BE2C (cell line): ENCODE results near the gene ECHDC3.

- RRBS: no CpG with 5 or more reads among the region's 5 CpGs
Observed at GRCh38 chr10:8183229-8183832, 128.8 kb downstream of the GATA3 start.

DNA sequence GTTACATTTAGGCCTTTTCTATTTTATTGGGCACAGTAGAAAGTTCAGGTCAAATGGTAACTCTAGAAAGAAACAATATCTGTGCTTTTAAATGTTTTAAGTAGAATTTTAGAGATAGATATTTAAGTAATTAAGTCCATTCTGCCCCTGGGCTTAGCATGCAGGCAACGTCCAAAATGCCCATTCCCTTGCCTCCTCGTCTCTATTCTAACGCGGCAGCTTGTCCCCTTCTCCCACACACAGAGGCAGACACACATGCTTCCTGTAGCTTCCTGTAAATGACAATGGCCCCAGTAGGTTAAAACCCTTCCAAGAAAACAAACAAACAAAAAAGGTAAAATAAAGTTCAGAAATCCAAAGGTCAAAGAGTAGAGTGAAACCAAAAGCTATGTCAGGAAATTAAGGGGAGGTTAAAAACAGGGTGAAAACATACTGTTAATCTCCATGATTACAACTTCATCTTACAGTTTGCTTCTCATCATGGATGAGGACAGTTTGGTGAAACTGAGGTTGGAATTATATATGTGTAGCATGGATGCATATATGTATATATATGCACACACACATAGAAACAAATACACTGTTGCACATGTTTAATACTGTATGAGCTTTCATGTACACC, 857.6 kb downstream of the GATA3 start:
- RRBS: no CpG with 5 or more reads among the region's 4 CpGs

DNA sequence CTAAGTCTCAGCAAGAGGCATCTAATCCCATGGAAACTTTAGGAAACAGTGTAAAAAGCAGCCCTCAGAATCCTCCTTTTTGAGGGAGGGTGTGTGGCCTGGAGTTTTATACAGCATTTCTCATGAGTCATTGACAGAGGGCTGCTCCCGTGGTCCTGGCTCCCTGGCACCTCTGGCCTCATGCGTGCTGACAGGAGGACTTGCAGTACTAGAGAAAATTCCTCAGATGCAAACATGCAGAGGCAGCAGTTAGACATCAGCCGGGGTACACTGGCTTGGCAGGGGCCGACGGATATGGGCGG, 925.1 kb upstream of the CELF2 start:
- RRBS: no CpG with 5 or more reads among the region's 6 CpGs

- RRBS: 46% methylated on average over 9 of the region's 26 CpGs
Observed at GRCh38 chr10:10798088-10799168, 219.2 kb upstream of the CELF2 start.

- RRBS: no CpG with 5 or more reads among the region's 3 CpGs
Observed at GRCh38 chr10:11020078-11020277, 2.3 kb downstream of the CELF2 start.

GRCh38 chr10:11045696-11046488, 28.2 kb downstream of the CELF2 start:
- RRBS: no CpG with 5 or more reads among the region's 22 CpGs

DNA sequence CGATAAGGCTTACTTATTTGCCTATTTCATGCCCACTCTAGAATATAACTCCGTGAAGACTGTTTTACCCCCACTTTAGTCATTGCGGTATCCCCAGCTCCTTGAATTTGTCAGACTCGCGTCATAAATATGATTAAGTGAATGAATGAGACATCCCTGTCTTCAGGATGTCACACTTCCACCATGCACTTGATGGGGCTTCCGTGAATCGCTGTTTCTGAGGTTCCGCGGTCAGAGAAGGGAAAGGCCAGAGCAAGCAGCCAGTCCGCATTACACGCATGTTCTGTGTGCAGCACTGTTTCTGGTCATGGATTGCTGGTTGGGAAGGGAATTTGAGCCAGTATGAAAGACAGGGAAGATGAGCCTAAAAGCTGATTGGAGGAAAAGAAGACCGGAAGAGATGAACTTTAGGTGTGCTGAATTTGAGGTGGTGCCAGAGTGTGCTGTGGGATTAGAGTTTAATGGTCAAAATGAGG, 138.9 kb downstream of the CELF2 start:
- RRBS: no CpG with 5 or more reads among the region's 12 CpGs

DNA sequence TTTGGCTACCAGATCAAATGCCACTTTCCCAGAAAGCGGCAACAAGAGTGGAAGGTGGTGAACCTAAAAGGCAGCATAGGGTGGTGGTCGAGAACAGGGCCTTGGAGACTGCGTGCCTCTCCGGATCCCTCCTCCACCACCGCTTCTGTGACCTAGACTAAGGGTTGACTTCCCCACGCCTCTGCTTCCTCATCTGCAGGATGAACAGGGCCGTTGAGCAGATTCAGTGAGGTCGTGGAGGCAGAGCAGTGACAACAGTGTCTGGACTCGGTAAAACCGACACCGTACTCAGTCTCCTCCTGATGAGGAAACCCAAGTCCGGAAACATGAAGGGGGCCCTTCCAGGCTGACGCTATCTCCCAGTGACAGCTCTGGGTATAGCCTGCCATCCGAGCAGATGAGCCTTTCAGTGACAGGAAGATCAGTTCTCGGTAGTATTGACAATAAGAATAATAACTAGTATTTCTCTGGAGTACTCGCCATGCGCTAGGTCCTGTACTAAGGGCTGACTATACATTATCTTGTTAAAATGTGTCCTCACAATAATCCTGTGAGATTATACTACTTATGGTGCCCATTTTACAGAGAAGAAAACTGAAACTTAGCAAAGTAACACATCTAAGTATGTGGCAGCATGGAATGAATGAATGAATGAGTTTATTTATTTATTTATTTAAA, 162.7 kb downstream of the CELF2 start:
- RRBS: no CpG with 5 or more reads among the region's 17 CpGs

DNA sequence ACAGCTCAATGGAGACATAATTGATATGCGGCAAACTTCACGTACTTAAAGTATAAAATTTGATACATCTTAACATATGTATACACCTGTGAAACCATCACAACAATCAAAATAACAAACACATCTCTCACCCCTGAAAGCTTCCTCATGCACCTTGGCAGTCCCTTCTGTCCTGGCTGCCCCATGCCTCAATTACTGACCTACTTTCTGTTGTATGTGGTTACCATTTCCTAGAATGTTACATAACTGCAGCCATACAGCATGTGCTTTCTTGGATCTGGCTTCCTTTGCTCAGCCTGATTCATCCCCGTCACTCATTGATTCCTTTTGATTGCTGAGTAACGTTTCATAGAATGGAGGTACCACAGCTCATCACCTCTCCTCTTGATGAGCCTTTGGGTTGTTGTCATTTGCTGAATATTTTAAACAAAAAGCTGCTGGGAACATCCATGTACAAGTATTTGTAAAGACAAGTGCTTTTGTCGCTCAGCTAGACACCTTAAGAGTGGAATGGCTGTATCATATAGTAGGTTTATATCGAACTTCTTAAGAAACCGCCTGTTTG, 165.4 kb downstream of the CELF2 start:
- RRBS: no CpG with 5 or more reads among the region's 7 CpGs

DNA sequence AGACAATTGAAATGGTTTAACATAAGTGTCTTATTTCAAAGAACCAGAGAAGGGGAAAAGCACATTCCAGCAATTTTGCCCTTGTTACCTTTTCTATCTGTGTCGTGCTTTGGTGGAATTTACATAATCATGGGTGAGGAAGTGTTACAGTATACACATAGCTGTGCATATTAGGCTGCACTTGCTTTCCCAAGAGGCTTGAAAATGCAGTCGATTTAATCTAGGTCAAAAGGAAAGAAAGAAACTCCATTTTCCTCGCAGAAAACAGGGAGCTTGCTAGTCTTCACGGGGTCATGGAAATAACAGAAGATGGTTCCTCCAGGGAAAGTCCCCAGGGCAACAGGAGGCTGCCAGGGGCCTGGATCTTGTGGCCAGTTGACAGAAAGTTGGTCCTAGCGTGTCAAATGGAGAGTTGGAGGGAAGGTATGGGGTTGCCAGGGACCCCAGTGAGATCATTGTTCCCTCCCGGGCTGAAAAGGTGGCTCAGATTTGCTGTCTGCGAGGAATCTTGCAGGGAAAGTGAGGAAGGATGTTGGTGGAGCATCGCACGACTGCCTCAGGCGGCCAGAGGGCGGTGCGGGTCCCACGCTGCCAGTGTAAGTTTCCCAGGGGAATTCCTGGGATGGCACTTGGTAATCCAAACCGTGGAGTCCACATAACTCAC, 189.5 kb downstream of the CELF2 start:
- RRBS: no CpG with 5 or more reads among the region's 14 CpGs

- RRBS: no CpG with 5 or more reads among the region's 19 CpGs
Observed at GRCh38 chr10:11208917-11210217, 191.7 kb downstream of the CELF2 start.

- RRBS: no CpG with 5 or more reads among the region's 13 CpGs
Observed at GRCh38 chr10:11261029-11261976, 243.6 kb downstream of the CELF2 start.

GRCh38 chr10:11325190-11325841, 286.1 kb downstream of the USP6NL start:
- RRBS: no CpG with 5 or more reads among the region's 5 CpGs

GRCh38 chr10:11334744-11335791, 276.4 kb downstream of the USP6NL start:
- RRBS: no CpG with 5 or more reads among the region's 21 CpGs

DNA sequence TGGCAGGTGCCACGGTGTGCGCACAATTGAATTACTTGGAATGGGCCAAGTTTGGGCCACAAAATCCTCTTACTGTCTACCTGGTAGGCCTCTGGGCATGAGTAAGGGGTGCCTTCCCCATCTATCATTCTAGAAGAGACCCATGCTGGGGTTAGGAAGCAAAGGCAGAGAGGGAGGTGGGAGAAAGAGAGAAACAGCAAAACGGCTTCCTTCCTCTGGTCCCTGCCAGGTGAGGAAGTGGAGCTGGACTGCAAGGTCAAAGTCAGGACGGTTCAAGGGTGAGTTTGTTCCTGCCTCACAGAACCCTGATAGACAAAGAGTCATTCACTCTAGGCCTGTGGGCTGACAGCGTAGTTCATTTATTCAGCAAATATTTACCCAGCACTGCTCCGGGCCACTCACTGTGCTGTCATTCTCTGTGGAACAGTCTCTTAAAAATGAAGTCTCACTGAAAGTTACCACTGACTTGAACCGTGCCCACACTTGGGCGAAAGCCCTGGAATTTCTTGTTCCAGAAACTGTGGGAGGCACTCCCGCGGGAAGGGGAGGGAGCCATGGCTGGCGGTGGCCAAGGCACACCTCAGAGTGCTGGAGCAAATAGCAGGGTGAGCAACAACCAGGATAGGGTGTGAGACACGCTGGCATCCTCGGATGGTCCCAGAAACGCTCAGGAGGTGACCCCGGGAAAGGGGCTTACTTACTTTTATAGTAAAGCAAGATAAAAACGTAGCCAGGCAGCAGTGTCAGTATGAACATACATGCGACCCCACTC, 26.2 kb upstream of the ECHDC3 start:
- RRBS: no CpG with 5 or more reads among the region's 17 CpGs

- RRBS: 30% methylated on average over 67 of the region's 105 CpGs
Observed at GRCh38 chr10:11742317-11743472, at the start of gene ECHDC3. TSS of gene ECHDC3 (plus strand) at chr10:11742382.

- RRBS: no CpG with 5 or more reads among the region's 13 CpGs
Observed at GRCh38 chr10:11746915-11747756, 5.0 kb downstream of the ECHDC3 start.

- RRBS: no CpG with 5 or more reads among the region's 6 CpGs
Observed at GRCh38 chr10:11798719-11799310, 24.3 kb upstream of the PROSER2 start.

GRCh38 chr10:12156665-12157245, 27.3 kb downstream of the SEC61A2 start:
- RRBS: no CpG with 5 or more reads among the region's 9 CpGs

DNA sequence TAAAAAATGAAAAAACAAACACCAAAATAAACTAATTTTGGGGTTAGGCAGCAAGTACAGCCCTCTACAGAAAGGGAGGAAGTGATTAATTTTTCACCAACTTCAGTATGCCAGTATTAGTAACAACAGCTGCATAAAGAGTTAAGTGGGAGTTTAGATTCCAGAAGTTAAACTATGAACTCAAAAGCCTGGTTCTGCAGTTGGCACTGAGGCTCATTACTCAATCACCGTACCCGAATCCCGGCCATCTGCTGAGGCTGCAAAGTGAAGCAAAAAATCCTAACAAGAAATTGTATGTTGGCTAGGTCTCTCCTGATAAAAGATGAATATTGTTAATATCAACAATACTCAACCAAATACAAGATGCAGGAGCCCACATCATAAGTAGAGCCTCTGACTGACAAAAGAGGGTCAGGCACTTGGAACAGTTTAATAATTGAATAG, 4.0 kb downstream of the NUDT5 start:
- RRBS: no CpG with 5 or more reads among the region's 3 CpGs